Parotid gland (tissue), 1 donor: ENCODE measurements around a stretch of chr7.

- PRO-cap = no peak
These were observed 17.2 kb upstream of the TPST1 start for GRCh38 chr7:66187978-66188338.

- PRO-cap = no peak
These were observed 110.1 kb downstream of the TPST1 start for GRCh38 chr7:66315067-66315762.

GRCh38 chr7:66352056-66352706 is 147.0 kb downstream of the TPST1 start:
- PRO-cap = no peak

DNA sequence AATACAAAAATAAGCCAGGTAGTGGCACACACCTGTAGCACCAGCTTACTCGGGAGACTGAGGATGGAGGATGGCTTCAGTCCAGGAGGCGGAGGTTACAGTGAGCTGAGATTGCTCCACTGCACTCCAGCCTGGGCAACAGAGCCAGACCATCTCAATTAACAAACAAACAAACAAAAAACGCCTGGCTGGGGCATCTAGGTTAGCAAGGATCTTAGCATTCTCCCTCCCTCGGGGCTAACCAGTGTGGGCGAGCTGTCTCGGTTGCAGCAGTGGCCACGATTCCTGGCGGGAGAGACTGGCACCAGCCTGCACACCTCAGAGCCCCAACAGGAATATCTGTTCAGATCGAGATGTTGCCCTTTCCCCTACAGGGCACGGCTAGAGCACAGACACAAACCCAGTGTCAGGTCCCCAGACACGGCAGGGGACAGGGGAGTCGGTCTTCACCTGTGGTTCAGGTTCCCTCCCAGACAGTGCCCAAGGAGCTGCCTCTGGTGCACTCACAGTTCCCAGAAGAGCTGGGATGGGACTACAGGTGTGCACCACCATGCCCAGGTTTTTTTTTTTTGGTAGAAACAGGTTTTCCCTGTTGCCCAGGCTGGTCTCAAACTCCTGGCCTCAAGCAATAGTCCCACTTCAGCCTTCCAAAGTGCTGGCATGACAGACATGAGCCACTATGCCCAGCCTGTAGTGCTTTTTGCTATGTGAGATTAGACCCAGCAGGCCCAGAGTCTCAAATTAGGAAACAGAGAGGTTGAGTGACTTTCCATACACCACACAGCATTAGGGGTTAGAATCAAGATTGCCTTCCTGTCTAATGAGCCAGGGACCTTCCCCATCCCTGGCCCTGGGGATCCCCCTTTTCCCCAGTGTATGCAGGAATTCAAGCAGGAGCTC is 91.1 kb upstream of the KCTD7 start:
- PRO-cap = no peak

GRCh38 chr7:66556981-66557706 is 71.5 kb upstream of the KCTD7 start:
- PRO-cap = no peak

- PRO-cap = bidirectional peak, plus-strand start at chr7:66682166, minus-strand start at chr7:66682019
These were observed 53.1 kb downstream of the KCTD7 start for GRCh38 chr7:66681542-66682326.

DNA sequence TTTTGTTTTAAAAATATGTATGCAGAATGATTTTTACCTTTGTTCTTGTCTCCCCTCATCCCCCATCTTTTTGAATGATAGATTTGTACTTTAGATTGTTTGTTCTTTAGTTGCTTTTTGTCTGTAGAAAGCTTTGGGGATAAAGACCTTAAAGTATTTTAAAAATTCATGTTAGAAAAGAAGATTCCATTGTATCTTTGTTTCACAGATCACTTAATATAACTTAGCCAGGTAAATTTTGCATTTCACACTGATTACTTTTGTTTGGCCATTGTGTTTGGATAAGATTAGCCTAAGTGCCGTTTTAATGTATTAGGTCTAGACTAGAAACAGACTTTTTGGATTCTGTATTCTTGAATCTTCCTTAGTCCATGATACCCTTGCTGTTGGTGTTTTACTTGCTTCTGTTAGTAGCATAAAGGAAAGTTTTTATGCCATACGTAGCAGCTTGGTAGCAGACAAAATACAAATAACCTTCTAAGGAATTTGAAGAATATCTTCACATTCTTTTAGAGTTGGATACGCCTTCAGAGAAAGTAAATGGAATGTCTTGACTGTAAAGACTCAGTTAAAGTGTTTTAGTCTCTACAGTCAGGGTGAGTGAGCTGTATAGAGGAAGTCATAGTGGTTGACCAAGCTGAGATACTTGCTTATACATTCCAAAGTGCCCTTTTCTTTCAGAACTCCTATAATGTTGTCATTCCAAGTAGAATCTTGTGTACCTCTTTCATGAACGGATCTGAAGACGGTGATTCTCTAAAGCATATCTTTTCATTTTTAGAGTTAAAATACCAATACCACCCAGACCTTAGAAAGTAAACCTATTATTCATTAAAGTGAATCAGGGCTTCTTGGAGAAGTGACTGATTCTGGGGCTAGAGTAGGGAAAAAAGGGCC is 37.5 kb downstream of the RABGEF1 start:
- PRO-cap = no peak

DNA sequence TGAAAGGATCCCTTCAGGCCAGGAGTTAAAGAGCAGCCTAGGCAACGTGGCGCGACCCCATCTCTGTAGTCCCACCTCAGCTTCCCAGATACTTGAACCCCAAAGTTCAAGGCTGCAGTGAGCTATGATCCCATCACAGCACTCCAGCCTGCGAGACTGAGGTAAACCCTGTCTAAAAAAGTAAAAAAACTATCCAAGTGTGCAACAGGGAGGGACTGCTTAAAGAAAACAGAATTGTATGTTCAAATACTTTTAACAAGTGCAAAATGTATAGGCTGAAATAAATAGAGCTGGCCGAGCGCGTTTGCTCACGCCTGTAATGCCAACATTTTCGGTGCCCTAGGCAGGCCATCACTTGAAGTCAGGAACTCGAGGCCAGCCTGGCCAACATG is 75.8 kb upstream of the TMEM248 start:
- PRO-cap = no peak

- PRO-cap = no peak
These were observed 9.0 kb downstream of the SBDS start for GRCh38 chr7:66986228-66986890.

DNA sequence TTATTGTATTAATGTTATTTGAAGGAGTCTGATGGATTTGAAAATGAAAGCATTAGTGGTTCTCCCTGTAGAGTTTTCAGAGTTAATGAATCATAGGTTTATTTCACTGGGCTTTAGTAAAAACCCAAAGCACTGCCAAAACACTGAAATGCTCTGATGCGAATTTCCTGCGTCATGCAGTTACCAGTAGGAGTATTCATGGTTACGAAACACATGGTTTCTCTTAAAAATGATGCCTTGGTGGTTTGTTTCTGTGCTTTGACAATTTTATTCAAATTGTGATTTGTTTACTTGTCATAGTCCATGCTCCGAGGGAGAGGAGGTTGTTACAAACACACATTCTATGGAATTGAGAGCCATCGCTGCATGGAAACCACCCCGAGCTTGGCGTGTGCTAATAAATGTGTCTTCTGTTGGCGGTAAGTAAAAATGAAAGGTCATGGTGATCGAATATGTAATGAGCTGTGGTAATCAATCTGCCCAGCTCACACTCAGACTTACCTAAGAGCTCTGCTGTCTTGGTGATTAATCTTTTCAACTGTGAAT is 70.4 kb downstream of the TYW1 start:
- PRO-cap = no peak

DNA sequence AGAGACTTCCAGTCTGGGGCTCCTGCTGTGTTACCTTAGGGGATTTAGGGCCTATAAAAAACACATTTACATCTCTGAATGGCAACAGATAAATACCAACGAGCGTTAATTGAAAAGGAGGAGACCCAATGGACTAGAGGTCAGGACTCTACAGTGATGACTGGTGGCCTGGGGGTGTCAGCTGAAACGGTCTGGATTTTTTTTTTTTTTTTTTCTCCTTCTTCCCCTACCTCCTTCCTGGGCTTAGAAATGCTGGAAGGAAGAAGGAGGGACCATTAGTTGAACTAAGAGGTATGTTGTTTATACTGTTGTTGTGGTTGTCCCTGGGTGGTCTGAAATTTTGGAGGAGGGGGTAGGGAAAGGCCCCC is 47.5 kb downstream of the AUTS2 start:
- PRO-cap = no peak

DNA sequence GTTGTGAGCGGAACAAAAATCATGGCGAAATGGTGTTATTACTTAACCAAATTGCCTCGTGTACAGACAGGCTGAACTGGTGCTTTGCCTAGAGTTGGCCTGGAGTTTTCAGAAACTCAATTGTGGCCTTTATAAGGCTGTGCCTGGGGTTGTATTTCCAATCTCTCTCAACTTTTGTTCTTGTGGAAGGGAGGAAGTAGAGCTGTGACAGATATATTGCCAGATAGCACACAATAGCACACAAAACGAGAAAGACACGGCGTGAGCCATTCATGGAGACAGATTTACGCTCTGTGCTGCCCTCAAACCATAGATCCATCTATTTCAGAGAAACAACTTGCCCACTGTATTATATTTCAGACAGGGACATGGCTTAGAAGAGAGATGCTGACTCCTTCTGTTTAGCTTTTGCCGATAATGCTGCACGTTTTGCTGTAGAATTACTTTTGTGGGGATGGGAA is 80.2 kb downstream of the AUTS2 start:
- PRO-cap = no peak

- PRO-cap = no peak
These were observed 343.0 kb downstream of the AUTS2 start for GRCh38 chr7:69941141-69941816.

- PRO-cap = no peak
These were observed 542.6 kb downstream of the AUTS2 start for GRCh38 chr7:70140640-70141459.

GRCh38 chr7:70497396-70497931 is 634.5 kb upstream of the GALNT17 start:
- PRO-cap = no peak

DNA sequence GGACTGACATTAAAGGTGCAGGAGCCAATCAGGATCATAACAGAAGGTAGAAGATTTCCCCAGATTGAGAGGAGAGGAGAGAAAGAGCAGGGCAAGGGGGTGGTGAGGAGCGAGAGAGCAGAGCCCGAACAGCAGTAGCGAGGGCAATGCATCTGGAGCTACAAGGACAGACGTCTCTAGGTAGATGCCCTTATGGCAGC is 625.9 kb upstream of the GALNT17 start:
- PRO-cap = no peak

DNA sequence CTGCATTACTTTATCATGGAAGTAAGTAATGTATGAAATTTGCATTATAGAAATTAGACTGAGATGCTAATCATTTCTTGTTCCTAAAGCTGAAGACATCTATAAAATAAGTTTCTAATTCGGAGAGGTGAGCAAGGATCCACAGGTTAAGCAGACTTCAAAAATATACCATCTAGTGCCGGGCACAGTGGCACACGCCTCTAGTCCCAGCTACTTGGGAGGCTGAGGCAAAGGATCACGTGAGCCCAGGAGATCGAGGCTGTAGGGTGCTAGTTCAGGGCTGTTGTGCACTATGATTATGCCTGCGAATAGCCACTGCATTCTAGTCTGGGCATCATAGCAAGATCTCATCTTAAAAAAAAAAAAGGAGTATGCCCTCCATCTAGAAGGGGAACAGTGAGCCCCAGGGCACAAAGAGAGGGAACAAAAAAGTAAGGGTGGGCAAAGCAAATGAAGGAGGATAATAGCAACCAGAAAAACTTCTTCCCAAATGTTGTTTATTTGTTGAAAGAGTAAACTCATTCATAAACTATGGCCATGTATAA is 603.4 kb upstream of the GALNT17 start:
- PRO-cap = no peak

DNA sequence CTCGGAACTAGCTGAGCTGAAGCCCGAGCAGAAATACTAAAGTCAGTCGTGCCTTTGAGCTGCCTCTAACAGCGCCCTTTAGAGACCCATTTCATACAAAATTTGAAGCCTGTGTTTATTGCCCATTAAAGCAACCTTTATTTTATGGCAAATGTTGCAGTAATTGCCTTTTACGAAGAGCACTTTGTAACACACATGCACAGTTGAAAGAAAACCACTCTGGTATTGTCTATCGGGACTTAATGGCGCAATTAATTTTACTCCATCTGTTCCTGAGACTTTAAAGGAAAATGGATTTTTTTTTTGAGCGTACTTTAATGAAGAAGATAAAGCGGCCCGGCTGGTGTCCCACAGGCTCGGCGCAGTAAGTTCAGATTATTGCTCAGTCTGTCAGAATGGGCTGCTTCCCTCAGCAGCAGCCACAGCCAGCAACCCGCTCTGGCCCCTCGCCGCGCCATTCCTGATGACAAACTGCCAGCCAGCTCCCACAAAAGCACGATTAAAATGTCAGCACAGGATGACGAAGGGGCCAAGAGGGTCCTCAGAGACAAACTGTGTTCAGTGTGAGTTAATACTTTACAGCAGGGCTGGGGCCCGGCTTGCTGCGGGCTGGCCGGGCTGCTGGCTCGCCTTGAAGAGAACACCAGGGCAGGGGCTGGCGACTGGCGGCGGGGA is 501.1 kb upstream of the GALNT17 start:
- PRO-cap = no peak

DNA sequence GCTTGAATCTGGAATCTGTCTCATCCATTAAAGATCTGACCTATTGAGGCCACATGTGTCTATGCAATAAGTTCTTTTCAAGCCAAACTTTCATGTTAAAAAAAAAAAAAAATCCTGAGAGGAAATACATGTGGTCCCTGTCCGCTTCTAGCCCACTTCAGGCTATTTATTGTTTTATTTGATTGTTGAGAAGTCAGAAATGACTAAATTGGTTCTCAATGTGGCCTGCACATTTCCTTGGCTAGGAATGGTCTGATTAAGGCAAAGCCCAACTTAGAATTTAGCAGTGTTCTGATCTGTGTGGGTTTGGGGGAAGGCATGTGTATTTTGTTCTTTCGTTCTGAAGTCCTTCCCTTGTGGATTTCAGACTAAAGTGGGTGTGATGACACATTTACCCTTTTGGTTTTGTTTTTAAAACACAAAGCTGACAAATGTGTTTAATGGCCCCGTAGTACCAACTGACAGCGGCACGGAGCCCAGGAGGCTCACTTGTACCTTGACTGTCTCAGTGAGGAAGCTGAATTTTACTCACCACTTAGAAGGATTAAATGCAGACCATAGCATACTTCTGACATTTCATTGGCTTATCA is 452.3 kb upstream of the GALNT17 start:
- PRO-cap = no peak

GRCh38 chr7:71394379-71394641 is 262.4 kb downstream of the GALNT17 start:
- PRO-cap = unidirectional peak, minus-strand start at chr7:71394440